ENCODE data around the genes HUS1B and EXOC2.

GRCh38 chr6:215663-215935 is 76.7 kb upstream of the DUSP22 start:
- PRO-cap, result no peak

- PRO-cap, result no peak
Measured at GRCh38 chr6:387218-387937, 4.2 kb upstream of the IRF4 start.

DNA sequence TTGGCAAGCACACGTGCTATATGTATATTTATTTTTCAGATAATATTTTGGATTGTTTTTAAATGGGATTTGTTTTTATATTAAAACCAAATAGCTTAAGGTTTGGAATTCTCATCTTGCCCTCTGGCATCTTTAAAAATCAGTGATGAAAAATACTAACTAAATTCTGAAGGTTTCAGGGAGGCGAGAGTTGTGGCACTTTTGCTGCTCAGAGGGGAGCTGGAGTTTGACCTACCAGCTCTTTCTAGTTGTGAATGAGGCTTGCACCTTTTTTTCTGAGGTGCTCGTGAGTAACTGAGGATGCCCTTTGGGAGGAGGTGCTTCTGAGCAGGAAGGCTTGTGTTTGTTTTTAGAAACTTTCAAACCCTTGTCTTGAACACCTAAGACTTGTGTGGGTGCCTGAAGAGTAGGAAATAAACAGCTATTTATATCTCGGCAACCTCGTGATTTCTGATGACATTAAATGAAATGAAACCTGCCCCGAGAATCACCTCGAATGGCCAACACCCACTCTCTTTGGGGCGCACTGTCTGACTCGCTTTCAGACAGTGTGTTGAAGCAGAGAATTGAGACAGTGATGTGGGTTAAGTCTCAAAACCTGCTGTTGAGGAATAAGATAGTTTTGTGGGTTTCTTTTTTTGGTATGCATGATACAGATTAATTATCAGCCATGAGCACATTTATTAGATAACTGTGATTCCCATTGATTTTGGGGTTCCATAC is 8.2 kb downstream of the IRF4 start:
- PRO-cap, result no peak

- PRO-cap, result unidirectional peak, minus-strand start at chr6:411543
Measured at GRCh38 chr6:411443-411776, 19.9 kb downstream of the IRF4 start.

- PRO-cap, result no peak
Measured at GRCh38 chr6:453080-453945, 61.8 kb downstream of the IRF4 start.

DNA sequence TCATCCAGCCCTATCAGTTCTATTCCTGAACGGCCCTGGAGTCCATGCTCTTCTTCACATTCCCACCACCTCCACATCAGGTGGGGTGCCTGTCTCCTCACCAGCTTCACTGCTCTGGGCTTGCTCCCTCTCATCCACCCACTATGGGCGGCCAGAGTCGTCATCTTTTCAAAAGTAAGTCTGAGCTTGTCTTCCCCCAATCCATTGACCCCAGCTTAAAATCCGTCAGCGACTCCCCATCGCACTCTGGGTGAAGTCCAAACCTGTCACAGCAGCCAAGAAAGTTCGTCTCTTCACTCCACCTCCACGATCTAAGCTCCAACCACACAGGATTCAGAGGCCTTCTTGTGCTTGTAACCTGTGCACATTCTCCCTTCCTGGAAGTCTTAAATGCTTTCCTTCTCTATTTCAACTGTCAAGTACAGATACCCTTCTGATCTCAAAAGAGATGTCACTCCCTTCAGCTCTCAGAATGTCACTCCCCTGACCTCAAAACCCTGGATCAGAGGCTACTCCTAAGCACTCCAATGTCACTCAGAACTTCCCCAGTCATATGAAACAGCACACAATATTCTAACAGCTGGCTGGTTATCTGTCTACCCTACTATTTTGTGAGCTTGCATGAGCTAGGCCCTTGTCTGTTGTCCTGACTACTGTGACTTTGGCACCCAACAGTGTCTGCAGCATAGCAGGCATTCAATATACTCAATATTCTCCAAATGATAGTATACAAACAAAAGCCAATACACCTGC is 65.7 kb downstream of the HUS1B start:
- PRO-cap, result no peak

- PRO-cap, result no peak
Measured at GRCh38 chr6:656822-657326, at the start of gene HUS1B. TSS of gene HUS1B (minus strand) at chr6:657100.

- PRO-cap, result bidirectional peak, plus-strand start at chr6:693198, minus-strand start at chr6:693109
Measured at GRCh38 chr6:692895-693687, at the start of gene EXOC2. TSS of gene EXOC2 (minus strand) at chr6:693139.

DNA sequence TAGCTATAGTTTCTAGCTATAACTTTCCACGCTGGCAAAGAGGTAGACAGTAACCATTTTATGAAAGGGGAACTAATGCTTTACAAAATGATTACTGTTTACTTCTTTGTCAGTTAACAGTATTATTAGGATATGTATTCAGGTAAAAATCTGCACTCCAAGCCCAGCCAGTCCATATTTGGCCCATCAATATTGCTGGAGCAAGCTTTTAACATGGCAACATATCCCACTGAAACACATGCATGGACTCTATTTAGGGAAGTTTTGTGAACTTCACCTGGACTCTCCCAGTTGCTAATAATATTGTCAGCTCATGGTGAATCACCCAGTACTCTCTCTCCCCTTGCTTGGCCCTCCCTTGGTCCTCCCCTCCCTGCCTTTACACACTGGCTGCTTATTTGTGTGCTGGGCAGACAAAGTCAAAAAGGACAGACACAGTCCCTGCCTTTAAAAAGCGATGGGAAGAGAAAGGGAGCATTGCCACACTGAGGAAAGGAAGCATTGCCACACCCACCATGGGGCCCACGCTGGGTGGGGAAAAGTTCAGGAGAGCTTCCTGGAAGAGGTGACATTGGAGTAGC is 143.3 kb upstream of the EXOC2 start:
- PRO-cap, result no peak

DNA sequence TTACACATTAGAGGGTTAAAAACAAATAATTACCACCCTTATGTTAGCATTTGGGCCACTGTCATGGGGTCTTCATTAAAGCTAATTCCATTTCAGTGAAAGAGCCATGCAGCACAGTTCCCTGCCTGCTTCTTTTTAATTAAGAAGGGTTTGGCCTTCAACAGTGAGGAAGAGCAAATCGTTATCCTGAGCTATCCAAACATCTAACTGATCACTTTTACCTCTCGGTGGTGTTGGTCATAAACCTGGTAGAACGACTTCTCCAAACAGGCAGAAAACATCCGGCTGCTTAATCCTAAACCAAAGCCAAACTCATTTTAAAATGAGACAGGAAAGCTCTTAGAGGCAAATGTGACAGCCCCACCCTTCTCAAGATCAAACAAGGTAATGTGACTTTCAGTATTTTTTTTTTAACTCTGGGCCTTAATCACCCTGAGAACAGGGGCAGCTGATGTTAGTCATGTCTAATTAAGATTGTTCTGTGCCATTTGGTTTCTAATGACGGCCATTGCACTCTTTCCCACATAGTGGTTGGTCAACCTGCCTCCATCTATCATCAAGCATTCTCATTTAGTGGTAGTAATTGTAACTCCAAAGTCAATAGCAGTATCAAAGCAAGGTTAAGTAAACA is 191.5 kb upstream of the EXOC2 start:
- PRO-cap, result no peak

GRCh38 chr6:1047943-1048172 is 264.0 kb upstream of the FOXQ1 start:
- PRO-cap, result no peak

DNA sequence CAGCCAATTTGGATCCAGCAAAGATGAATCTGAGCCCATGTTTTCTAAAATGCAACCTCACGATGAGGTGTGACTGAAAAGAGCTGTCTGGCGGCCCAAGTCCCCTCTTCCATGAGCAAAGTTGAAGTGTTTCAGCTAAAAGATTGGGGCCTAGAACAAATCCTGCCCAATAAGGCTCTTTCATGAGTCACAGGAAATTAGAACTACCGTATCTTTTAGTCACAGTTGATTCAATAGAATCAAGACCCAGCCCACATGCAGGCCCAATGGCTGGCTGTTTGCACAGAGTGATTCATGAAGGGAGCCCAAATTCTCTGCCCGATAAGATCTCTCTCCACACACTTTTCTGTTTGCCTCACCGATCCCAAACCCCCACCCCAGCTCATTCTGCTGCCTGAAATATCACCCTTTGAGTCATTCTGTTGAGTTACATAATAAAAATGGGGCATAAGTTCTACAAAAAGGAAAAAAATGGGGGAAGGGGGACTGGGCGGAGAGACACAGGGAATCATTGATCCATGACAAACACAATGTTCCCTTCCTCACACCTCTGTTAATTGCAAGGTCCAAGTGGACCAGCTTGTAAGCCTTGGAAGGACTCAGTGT is 13.7 kb downstream of the FOXQ1 start:
- PRO-cap, result no peak

GRCh38 chr6:1383432-1384437 is 5.6 kb upstream of the FOXF2 start:
- PRO-cap, result no peak

DNA sequence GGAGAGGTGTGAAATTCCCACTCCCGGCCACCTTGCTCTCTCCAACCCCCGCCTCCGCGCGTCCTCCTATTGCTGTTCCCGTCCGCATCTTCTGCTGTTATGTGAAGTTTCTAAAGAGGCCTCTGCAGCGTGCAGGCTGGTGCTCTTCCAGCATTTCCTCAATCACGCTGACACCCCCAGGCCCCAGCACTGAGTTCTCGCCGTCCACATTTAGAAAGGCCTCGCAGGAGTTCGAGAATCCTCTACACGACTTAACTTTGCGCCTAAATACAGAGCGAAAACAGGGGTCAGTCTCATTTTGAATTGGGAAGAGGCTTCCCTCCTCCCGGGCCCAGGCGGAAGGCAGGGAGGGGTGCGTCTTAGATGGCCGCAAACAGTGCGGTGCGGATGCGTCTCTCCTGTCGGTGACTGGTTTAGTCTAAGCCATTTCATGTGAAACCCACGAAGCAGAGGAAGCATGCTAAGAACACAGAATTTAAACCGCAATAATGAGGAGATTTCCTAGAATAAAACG is 4.1 kb upstream of the FOXF2 start:
- PRO-cap, result no peak

GRCh38 chr6:1552117-1552813 is 57.5 kb upstream of the FOXC1 start:
- PRO-cap, result no peak

GRCh38 chr6:1603676-1604895 is 5.6 kb upstream of the FOXC1 start:
- PRO-cap, result no peak

GRCh38 chr6:1606058-1606336 is 3.7 kb upstream of the FOXC1 start:
- PRO-cap, result no peak

GRCh38 chr6:1613841-1614755 is 4.4 kb downstream of the FOXC1 start:
- PRO-cap, result no peak

DNA sequence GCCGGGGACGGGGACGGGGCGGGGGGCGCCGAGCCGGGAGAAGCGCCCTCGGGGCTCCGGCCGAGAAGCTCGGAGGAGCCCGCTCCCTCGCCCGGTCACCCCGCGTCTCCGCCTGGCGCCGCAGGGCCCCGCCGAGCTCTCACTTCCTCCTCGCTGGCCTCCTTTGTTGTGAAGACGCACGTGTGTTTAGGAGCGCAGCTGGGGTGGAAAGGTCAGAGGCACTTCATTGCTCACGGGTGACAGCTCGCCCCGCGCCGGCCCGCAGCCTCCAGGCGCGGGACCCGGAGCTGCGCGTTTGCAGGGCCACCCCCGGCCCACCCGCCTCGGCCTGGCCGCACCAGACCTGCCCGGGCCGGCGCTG is 5.0 kb downstream of the FOXC1 start:
- PRO-cap, result no peak

- PRO-cap, result no peak
Measured at GRCh38 chr6:1615117-1615711, 5.5 kb downstream of the FOXC1 start.

Measured in left lung (tissue), 1 donor.